SP-49 (cell line): Measurements from ENCODE around the genes PPP2R2D and BNIP3.

- PRO-cap: no peak
Measured at GRCh38 chr10:131626653-131627034, 274.2 kb upstream of the PPP2R2D start.

- PRO-cap: no peak
Measured at GRCh38 chr10:131676736-131677167, 224.1 kb upstream of the PPP2R2D start.

- PRO-cap: no peak
Measured at GRCh38 chr10:131825299-131825945, 75.4 kb upstream of the PPP2R2D start.

DNA sequence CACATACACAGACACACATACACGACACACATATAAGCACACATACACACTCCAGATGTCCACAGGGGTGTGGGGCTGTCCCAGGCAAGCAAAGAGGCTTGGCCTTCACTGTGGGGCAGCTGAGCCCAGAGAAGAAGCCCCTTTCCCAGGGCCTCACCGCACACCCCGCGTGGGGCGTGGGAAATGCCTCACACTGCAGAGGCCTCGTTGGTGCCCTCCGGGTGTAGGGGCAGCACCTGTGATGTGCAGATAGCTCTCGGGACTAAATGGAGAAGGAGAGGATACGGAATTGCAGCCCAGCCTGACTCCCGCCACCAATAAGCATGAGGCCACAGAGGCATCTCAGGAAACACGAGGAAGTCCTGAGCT, 59.8 kb upstream of the PPP2R2D start:
- PRO-cap: no peak

GRCh38 chr10:131900737-131901357, at the start of gene PPP2R2D:
Gene PPP2R2D, plus strand, starts transcription at chr10:131901008.
- PRO-cap: no peak

- PRO-cap: no peak
Measured at GRCh38 chr10:131947436-131947789, 34.3 kb downstream of the BNIP3 start.

GRCh38 chr10:131960655-131961605, 20.8 kb downstream of the BNIP3 start:
- PRO-cap: no peak

DNA sequence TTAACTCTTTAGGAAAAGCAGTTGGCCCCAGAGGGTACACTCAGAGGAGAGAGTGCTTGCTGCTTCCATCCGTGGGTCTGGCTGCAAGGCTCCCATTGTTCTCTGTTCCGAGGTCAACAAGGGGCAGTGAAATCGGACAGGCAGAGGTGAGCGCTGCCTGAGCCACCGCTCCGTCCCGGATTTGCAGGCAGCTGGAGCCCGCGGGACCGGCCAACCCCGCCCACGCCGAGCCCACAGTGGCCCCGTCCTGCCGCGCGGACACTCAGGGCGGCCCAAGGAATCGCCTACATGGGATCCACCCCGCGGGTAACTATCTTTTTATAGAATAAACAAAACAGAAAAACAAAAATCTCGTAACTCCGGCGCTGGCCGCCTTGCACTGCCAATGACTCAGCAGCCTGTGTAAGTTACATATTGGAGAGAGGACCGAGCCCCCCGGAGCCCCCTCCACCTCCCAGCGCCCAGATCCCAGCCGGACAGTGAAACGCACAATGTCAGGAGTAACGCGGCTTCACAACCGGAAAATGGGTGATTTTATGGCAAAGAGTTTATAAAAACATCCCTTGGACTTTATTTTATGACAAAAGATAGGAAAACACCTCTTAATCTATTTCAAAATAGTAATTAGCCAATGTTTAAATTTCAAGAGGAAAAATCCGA, 1.8 kb downstream of the BNIP3 start:
- PRO-cap: no peak

GRCh38 chr10:131981662-131982551, at the start of gene BNIP3:
Gene BNIP3, minus strand, starts transcription at chr10:131981923.
- PRO-cap: bidirectional peak, plus-strand start at chr10:131982185, minus-strand start at chr10:131981923

DNA sequence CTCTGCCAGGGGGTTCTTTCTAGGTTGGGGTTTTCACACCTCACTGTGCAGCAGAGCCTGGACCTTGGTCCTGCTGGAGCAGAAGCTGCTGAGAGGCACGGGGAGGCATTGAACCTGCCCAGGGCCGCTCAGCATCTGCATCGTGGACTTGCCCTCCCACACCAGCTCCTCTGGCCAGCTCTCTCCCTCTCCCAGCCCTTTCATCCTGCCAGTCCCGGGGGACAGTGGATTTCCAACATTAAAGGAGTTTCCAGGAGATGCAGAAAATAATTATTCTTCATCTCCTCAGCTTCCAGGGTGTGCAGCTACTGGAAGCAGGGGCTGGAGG, 42.4 kb downstream of the JAKMIP3 start:
- PRO-cap: no peak

GRCh38 chr10:132163574-132163883, 23.2 kb upstream of the DPYSL4 start:
- PRO-cap: no peak

DNA sequence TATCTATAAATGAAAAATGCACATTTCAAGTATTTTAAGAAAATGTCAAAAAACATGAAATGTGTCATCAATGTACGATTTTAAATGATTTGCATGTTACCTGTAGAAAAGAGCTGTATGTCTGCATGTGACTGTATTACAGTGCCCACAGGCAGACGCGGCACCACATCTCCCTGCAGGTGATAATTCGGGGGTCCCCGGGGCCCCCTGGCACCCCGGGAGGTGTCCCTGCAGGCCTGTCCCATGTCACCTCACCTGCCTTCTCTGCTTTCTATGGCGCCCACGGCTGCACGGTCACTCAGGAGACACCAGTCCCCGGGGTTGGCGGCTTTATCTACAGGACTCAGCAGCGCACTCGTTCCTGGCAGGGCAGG, 1.1 kb downstream of the STK32C start:
- PRO-cap: no peak

- PRO-cap: bidirectional peak, plus-strand start at chr10:132421695, minus-strand start at chr10:132421604
Measured at GRCh38 chr10:132421479-132422199, 24.6 kb downstream of the PWWP2B start.

GRCh38 chr10:132438996-132439486, 42.0 kb downstream of the PWWP2B start:
- PRO-cap: no peak

DNA sequence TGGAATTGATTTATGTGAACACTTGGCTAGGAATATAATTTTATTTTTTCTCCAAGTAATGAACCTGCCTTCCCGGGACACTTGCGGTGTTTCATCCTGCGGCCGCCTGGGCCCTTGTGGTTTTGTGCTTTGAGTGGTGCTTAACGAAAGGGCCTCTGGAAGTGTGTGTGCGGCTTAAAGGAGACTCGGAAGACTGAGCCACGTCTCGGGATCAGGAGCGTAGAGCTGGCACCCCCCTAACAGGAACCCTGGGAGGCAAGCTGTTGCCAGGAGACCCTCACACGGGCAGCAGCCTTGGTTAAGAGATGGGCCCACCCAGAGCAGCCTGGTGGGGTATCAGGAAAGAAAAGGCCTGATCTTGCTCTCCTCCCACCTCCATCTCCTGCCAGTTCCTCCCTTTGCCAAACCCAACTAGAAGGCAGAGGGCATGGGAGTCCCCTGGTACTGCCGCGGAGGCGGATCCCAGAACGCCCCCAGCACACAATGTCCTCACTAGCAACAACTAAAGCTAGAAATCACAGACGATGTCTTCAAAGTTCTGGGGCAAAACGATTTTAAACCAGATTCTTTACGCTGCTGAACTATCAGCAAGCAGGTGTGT, 67.2 kb upstream of the INPP5A start:
- PRO-cap: no peak

GRCh38 chr10:132519549-132520061, 18.0 kb upstream of the INPP5A start:
- PRO-cap: no peak

DNA sequence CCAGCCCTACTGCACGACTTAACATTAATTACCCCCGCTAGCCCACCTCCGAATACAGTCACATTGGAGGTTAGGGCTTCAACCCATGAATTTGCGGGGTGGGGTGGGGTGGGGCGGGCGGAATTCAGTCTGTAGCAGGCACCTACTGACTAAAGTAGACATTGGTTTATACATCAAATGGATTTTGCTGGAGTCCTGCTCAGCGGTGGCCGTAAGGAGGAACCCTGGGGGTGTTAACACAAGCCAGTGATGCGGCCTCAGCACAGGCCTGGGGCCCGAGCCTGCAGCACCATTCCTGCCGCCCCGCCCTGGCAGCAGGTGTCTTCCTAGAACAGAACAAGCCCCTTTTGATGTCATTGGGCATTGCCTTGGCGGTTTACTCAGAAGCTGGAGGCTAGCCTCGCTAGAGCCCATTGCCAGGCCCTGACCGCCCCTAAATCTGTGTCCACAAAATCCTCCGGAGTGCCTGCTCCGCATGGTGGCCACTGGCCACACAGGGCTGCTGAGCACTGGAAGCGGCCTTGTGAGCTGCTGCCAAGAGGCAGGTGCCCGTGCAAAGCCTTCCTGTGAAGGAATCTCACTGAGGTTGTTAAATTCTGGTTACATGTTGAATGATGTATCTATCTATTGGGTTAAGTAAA, 1.4 kb upstream of the INPP5A start:
- PRO-cap: no peak

GRCh38 chr10:132556078-132556498, 18.5 kb downstream of the INPP5A start:
- PRO-cap: no peak

- PRO-cap: no peak
Measured at GRCh38 chr10:132586213-132586727, 48.7 kb downstream of the INPP5A start.

GRCh38 chr10:132667612-132668679, 118.0 kb downstream of the NKX6-2 start:
- PRO-cap: no peak